Trachea (tissue), 1 donor: ENCODE data around the gene ZNF432.

DNA sequence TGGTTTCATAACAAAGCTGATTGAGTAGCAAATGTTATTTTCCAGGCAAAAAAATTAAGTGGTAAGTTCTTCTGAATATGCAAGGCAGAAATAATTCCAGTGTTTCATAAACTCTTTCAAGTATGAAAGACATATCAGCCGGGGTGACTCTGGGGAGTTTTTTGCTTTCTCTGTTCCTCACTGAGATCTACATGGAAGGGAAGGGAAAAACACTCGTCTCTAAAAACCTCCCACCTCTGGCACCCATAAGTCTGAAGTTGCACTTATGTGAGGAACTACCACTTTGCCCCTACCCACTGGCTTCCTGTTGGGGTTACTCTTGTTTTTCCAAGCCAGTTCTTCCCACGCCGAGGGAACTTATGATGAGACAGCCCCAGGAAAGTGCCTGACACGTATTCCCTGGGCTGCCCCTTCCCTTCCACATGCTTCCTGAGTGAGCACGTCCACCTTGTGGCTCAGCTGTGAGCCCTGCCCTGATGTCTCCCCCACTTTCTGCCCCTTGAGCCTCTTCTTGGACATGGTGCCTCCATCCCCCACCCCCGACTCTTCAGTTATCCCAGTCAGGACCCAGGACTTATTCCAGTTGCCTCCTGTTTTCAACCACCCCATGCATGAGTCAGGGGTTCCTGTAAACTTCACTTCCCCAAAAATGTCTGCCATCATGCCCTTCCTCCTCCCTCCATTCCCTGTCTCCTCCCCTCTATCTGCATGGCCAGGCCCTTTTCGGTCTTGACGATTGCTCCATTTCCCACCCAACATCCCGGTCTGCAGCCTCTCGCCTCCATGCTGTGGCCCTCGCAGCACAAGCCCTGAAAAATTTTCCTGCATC lies 5.2 kb upstream of the SIGLEC7 start:
- PRO-cap: no peak

GRCh38 chr19:51271064-51271476 lies 20.2 kb downstream of the SIGLECL1 start:
- PRO-cap: no peak

DNA sequence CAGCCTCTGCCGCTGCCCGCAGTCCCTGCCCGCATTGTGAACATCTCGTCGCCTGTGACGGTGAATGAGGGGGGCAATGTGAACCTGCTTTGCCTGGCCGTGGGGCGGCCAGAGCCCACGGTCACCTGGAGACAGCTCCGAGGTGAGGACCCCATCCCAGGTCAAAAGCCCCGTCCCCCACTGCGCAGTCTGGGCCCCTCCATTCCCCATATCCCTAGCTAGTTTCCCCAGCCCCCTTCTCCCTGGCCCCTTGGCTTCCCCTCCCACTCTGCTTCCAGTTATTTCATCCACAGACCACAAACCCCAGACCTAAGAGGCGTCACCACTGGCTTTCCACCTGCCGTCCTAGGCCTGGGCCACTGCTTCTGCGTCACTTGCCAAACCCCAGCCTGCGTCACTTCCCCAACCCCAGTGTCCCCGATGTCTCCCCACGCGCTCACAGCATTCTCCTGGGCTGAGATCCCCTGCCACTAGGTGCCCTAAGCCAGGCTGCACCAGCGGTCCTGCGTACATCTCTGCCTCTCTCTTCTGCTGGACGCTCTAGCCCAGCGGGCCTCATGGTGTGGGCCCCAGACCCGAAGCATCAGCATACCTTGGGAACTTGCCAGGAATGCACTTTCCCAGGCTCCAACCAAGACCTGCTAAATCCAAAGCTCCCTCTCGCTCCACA lies 14.0 kb downstream of the IGLON5 start:
- PRO-cap: no peak

DNA sequence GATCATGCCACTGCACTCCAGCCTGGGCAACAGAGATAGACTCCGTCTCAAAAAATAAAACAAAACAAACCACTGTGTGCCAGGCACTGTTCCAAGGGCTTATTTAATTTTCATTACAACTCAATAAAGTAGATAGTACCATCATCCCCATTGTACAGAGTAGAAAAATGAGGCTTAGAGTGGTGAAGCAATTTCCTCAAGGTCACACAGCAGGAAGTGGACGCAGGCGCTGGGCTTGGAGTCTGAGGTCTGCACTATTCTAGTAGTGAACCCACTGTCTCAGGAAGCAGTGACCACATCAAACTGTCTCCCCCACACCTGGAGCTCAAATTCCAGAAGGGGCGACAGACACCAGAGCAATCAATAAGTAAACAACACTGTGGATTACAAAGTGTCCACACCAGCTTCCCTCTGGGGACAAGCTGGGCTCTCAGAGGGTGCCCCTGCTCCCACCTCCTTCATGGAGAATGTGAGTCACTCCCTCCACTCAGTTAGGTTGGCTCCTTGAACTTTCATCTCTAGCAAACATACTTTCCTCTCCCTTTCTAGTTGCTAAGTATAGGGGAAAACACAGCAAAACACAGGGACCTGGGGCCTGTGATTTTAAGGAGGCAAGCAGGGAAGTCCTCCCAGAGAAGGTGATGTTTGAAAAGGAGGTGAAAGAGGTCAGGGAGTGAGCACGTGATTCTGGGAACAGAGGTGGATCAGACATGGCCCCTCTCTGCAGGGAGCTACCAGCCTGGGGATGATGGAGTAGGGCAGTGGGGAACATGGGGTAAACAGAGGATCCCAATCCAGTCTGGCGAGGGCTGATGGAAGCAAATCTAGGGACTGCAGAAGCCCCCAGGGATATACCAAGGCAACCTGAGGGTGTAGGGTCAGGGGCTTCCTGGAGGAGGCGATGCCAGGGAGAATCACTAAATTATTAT lies 3.4 kb downstream of the ETFB start:
- PRO-cap: no peak

DNA sequence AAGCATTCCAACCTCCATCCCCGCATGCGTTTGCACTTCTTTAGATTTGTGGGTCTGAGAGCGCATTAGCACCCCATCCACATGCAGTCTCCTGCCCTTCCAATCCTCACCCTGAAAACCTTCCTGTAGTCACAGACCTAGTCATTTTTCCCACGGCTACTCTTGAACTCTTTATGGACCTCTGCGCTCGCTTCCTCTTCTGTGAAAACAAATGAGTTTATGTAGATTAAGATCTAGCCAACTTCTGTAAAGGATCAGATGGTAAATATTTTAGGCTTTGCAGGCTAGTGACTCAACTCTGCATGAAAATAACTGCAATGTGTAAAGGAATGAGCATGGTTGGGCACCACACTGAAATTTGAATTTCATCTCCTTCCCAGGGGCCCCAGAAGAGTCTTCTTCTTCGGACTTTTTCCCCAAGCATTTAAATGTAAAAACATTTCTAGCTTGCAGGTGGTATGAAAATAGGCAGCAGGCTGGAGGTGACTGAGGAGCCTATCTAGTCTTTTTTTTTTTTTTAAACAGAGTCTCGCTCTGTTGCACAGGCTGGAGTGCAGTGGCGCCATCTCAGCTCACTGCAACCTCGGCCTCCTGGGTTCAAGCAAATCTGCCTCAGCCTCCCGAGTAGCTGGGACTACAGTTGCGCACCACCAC lies 8.5 kb downstream of the SIGLEC10 start:
- PRO-cap: no peak

DNA sequence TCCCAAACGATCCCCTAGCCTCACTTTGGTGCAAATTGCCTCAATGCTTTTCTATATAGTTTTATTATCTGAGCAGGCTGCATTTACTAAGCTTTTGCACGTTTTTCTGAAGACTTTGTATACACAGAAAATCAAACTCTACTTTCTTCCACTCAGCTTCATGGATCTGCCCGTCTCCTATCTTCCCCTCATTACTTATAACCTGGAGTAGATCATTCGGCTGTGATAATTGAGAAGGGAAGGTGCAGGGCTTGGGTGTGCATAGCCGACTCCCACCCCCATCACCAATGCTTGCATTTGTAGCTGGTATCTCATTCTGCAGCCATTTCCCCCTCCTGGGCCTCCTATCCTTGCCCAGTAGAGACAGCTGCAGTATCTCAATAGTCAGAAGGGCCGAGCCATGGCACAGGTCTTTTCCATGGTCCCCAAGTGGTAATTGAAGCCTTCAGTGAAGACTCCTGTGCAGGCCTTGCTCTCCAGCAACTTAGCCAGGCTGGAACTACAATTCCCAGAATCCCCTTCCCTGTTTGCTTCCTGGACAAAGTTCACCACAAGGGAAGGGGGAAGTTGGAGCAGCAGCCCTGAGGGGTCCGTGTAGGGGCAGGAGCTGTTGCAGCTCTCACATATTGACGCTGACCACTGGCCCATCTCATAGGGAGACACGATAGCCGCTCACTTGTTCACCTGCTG lies 2.0 kb upstream of the SIGLEC8 start:
- PRO-cap: no peak

DNA sequence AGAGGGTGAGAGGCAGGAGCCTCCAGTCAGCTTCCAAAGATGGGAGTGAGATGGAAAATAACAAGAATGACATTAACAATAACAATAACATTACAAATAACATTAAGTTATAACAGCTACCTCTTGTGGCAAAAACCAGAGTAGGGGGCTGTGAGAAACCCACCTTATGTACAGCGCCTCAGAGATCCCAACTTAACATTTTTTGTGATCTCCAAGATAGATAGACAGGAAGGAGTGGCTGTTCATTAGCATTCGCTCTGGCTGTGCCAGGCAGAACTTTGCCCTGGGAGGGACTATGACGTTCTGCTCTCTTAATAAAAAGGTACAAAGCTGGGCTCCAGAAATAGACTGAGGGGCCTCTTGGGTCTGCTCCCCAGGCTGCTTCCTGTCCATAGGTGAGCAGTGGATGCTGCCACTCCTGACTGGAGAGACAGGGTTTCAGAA lies 15.0 kb upstream of the SIGLEC8 start:
- PRO-cap: no peak

DNA sequence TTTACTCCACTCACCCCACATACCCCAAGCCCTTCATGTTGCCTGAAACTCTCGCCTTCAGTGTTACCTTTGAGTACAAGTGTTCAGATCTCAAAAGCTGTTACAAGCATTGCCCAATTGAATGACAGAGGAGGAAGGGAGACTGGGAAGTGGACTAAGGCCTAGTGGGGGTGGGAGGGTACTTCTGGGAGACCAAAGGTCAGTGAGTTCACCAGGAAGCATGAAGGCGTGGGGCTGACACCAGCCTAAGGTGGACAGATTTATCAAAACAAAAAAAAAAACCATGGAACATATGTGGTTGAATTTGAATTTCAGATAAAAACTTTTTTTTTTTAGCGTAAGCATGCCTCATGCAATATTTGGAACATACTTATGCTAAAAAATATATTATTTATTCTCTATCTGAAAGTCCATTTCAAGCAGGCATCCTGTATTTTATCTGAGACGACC lies 6.2 kb upstream of the SIGLEC12 start:
- PRO-cap: no peak

DNA sequence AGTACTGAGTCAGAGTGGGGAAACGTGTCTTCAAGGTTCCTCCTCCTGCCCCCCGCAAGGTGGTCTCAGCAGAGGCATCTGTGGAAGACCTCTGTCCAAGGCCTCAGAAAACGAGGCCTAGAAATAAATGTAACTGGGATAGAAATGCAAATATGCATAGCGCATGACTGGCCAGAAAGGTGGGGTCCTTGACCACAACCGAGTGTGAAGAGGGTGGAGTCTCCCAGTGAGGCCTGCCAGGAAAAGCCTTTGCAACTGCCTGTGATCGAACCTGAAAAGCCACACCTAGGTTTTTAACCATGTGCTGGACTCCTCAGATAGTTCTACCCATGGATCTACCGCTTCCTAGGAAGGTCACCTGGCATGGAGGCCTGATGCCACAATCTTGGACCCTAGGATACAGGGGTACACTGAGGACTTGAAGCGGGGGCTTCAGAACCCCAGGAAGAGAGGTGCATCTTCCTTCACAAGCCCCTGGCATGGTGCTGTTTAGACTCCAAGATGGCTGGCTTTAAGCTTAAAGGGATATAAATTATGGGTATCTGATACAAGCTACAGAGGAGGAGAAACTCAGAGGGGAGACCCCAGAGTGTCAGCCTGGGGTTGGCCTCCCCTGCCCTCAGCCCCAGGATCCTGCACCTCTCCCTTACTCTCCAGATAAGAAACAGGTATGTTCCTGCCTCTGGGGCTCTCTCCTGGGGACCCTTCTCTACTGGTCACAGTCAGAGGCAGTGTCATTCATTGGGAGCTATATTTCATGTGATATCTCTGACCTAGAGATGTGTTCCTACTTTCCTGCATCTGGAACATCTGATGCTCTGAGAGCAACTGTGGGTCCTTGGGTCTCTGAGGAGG lies 18.3 kb upstream of the SIGLEC6 start:
- PRO-cap: no peak

GRCh38 chr19:51689647-51690003 lies 3.5 kb upstream of the SPACA6 start:
- PRO-cap: no peak

DNA sequence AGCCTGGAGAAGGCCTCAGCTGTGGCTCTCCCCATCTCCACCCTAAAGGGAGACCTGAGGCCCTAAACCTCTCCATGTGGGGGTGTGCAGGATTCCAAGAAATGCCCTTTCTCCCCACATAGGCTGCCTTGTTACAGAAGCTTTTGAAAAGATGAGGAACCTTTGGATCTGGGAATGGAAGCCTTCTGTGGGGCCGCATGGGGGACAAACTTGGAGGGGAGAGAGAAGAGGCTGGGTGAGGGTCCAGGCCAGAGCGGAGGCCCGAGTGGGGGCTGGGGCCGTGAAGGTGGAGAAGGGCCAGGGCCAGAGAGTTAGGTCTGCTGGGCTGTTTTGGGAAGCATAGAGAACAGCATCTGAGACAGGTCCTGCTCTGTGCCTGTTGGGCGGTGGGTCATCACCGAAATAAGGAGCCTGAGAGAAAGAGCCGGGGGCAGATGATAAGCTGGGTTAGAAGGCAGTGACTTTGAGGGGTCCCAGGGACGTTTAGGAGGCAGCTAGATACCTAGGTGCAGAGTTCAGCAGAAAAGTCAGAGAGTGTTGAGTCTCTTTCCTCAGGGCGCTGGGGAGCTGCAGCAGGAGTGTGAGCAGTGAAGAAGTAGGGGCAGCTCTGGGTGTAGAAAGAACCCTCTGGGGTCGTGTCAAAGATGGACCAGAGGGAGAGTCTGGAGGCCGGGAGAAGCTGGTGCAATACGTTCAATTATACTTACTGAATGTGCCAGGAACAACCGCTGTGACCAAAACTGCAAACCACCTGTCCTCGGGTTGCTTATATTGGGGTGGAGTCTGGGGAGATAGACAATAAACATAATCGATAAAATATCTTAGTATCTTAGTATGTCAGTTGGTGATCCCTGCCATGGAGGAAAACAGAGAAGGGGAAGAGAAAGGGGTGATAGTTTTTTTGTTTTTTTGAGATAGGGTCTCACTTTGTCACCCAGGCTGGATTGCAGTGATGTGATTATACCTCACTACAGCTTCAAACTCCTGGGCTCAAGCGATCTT lies 2.7 kb downstream of the SPACA6 start:
- PRO-cap: no peak

GRCh38 chr19:51750537-51751493 lies 863 bp downstream of the FPR1 start:
- PRO-cap: no peak

DNA sequence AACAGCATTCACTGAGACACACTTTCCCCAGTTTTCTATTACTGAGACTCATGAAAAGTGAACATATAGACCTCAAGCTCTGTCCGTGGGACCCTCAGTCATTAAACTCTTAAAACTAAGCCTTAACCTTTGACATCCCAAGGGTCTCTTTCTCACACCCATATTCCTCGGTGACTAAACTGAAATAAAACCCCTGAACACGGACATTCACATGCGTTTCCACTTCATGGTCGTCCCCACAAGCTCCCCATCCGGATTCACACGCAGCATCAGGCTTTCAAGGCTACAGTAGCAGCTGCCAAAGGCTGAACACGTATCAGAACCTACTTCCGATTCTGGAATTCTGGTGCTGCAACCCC lies 2.3 kb upstream of the ZNF350 start:
- PRO-cap: no peak

DNA sequence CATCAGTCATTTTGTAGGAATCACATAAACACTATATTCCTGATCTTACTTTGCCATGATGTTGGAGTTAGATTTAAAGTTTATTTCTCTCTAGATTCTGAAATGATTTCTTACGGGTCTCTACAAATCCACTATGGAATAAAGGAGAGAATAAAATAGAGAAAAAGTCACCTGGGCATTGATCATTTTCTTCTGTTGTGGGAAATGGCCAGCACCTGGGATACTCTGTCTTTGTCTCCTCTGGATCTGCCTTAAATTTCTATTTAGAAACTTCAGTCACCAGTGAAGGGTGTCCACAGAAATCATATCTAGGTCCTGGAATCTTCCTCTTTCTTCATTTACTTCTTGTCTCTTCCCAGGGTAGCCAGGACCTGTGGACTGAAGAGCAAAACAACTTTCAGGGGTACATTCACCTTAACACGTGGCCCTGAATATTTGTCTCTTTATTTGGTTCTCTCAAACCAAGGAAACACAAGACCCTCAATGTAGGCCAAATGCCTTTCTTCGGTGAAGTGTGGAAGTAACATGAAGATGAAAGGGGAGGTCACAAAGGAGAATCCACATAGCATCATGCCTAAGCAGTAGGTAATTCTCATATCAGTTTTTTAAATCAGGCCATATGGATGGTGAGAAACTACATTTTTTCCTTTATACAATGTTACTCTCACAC lies 1.8 kb downstream of the ZNF432 start:
- PRO-cap: no peak

DNA sequence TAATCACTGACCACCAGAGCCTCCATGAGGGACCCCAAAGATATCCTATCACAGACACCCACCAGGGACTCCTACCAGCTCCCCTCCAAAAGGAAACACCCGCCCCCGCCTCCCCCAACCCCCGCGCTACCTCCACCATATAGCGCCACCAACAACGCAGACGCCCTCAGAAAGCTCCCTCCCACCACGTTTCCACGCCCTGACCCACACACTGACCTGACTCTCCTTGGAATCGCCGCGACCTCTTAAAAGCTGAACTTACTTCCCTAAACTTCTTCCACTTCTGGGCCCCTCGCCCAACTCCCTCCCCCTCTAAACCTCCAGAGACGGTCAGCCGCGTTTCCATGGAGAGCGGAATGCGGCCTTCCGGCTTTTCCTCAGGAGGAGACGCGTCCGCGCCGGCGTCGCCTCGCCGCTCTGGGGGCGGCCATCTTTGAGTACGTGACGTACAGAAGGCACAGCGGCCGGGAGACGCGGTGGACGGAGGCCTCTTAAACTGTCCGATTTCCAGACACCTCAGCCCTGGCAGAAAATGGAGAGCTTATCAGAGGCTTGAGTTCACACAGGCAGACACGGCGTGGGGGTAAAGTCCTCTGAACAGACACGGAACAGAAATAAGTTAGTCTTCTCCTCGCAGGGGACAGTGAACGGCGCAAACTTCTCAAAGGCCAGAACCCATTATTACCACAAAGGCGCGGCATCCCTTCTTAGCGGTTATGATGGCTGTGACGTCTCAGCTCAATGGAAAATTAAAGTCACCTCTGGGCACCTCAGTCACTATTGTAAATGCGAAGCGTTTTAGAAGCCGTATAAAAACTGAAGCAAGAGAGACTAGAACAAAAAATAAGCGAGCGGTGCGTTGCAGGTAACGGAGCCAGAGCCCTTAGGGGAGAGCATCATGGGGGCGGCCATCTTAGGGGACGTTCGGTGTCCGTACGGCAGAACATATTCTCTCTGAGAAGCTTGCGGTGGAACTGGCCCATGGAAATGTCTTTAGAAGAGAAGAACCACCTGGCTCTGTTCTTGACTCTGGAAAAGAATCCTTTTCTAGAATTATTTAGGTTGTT lies at the start of gene ZNF432:
ZNF432 (minus strand) TSS at position 360 of the 1,067 bp plus-strand sequence.
- PRO-cap: bidirectional peak, plus-strand start at position 469 of the sequence, minus-strand start at position 285 of the sequence; unidirectional peak, minus-strand start at position 680 of the sequence

DNA sequence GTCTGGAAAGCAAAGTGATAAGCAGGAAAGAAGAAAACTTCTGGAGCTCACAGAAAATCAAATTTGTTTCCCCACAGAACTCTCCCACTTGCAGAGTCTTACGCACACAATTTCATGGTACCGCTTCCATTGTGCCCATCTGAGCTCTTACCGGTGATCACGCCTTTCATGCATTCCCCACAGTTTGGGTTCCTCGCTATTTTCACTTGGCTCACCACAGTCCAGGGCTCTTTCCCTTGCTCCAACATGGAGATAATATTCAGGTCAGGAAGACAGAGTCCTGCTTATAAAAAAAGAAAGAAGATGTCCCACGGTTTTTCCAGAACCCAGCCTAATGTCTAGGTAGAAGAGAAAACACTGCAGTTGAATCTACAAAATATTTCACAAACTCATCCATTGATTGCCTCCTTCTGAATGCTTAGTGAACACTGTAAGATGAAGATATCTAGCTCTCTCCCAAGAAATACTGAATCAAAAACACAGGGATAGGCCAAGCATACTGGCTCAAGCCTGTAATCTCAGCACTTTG lies 19.6 kb downstream of the ZNF841 start:
- PRO-cap: no peak

DNA sequence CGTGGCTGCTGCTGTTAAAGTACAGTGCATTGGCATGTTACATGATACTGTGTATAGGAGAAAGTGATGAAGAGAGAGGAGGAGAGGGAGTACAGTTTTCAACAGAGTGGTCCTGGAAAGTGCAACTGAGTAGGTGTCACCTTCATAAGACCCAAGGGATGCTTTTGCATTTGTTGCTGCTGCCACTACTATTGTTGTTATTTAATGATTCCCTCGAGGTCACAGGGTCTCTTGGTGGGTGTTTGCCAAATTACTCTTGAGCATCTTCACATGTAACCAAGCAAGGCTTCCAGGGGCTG lies 11.7 kb downstream of the PPP2R1A start:
- PRO-cap: no peak

GRCh38 chr19:52229337-52229836 lies 39.5 kb downstream of the PPP2R1A start:
- PRO-cap: no peak

DNA sequence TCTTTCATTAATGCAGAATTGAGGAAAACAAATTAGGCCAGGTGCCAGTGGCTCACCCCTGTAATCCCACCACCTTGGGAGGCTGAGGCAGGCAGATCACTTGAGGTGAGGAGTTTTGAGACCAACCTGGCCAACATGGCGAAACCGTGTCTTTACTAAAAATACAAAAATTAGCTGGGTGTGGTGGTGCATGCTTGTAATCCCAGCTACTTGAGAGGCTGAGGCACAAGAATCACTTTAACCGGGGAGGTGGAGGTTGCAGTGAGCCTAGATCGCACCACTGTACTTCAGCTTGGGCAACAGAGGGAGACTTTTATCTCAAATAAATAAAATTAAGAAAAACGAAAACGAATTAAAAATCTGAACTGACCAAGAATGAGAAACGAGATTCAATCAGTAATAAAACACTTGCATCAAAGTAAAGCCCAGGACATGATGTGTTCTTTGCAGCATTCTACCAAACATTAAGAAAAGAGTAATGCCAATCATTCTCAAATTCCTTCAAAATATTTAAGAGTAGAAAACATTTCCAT lies 33.9 kb upstream of the ZNF766 start:
- PRO-cap: no peak

DNA sequence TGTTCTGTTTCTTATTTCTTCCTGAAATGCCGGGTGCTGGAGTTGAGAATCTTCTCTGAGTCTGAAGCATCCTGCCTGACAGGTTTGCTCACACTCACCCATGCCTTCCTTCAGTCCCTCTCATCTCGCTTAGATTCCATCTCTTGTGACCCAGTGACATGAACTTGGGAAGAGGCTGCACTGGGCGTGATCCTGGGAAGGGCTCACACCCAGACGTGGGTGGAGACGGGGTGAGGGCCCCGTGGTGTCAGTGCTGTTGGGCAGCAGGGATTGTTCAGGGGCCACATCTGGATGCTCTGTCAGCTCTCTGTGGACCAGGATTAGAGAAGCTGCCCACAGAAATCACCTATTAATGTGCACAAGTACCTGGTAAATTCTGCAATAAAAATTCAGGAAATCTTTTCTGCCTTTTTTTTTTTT lies 8.2 kb downstream of the ZNF766 start:
- PRO-cap: no peak